A549 (cell line): ENCODE data around the genes POU2F2, PINLYP and LYPD5.

GRCh38 chr19:42122682-42123633 lies 9.3 kb downstream of the POU2F2 start:
- PRO-cap: no peak
CAGE:
- cytosol, long polyA plus RNA: no peak
- long polyA plus RNA: no peak
- nucleus, long polyA plus RNA: no peak

GRCh38 chr19:42132202-42132972 lies at the start of gene POU2F2:
TSS of gene POU2F2 (minus strand) at chr19:42132446.
- PRO-cap: no peak
CAGE:
- cytosol, long polyA plus RNA: no peak
- long polyA plus RNA: no peak
- nucleus, long polyA plus RNA: no peak

GRCh38 chr19:42225724-42226698 lies 5.9 kb downstream of the ZNF526 start:
- PRO-cap: no peak
CAGE:
- cytosol, long polyA plus RNA: no peak
- long polyA plus RNA: no peak
- nucleus, long polyA plus RNA: no peak

DNA sequence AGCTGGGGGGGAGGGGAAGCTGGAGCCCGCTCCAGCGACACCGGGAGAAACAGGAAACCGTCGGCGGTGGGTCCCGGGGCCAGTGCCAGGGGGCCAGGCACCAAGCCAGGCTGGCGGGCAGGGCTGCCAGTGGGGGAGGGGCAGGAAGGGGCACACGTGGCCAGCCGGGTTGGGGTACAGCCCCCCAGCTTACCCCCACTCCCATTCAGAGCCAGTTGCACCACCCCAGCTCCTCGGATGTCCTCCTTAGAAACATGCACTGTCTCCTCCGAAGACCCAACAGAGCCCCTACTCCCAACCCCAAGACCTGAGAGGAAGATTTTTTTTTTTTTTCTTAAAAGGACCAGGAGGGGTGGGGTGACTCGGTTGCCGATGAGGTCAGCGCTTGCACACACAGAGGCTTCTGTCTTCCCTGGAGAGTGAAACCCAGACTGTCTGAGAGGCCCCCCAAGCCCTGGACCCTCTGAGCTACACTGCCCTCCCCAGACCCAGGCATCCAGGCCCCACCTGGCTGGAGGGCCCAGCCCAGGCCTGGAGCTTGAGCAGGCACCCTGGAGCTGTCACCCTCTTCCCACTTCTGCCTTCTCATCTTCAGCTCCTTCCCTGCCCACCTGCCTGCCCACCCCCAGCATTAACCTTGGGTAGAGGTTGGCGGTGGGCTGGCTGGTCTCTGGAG lies 4.0 kb downstream of the ERF start:
- PRO-cap: no peak
CAGE:
- cytosol, long polyA plus RNA: no peak
- long polyA plus RNA: no peak
- nucleus, long polyA plus RNA: no peak

DNA sequence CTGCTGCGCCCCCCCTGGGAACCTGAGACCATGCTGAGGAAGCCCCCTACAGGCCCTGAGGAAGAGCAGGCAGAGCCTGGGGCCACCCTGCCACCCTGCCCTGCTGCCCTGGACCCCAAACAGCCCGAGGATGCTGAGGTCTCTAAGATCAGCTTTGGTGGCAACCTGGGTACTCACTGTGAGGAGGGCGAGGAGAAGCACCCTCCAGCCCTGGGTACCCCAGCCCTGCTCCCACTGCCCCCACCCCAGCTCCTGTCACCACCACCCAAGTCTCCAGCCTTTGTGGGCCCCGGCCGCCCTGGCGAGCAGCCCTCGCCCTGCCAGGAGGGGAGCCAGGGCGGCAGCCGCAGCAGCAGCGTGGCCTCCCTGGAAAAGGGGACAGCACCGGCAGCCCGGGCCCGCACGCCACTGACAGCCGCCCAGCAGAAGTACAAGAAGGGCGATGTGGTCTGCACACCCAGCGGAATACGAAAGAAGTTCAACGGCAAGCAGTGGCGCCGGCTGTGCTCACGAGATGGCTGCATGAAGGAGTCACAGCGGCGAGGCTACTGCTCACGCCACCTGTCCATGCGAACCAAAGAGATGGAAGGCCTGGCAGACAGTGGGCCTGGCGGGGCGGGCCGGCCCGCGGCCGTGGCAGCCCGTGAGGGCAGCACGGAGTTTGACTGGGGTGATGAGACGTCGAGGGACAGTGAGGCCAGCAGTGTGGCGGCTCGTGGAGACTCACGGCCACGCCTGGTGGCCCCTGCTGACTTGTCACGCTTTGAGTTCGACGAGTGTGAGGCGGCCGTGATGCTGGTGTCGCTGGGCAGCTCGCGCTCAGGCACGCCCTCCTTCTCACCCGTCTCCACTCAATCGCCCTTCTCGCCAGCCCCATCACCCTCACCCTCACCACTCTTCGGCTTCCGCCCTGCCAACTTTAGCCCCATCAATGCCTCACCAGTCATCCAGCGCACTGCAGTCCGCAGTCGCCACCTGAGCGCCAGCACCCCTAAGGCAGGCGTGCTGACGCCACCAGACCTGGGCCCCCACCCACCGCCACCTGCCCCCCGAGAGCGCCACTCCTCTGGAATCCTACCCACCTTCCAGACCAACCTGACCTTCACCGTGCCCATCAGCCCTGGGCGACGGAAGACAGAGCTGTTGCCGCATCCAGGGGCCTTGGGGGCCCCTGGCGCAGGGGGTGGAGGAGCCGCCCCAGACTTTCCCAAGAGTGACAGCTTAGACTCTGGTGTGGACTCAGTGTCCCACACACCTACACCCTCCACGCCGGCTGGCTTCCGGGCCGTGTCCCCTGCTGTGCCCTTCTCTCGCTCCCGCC lies 4.2 kb downstream of the CIC start:
- PRO-cap: no peak
CAGE:
- cytosol, long polyA plus RNA: no peak
- long polyA plus RNA: no peak
- nucleus, long polyA plus RNA: no peak

- PRO-cap: no peak
CAGE:
- cytosol, long polyA plus RNA: no peak
- long polyA plus RNA: no peak
- nucleus, long polyA plus RNA: no peak
These were observed 15.4 kb downstream of the CIC start for GRCh38 chr19:42284140-42285124.

DNA sequence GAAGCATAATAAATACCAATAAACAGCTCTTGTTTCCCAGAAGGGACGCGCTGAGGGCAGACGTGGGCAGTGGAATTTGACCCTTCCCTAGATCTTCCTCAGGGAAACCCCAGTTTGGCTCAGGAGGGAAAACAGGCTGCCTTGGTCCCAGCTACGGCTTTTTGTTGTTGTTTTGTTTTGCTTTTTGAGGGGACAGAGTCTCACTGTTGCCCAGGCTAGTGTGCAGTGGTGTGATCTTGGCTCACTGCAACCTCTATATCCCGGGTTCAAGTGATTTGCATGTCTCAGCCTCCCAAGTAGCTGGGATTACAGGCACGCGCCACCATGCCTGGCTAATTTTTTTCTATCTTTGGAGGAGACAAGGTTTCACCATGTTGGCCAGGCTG lies 11.2 kb downstream of the CNFN start:
- PRO-cap: no peak
CAGE:
- cytosol, long polyA plus RNA: no peak
- long polyA plus RNA: no peak
- nucleus, long polyA plus RNA: no peak

- PRO-cap: no peak
CAGE:
- cytosol, long polyA plus RNA: no peak
- long polyA plus RNA: no peak
- nucleus, long polyA plus RNA: no peak
These were observed 11.8 kb upstream of the CNFN start for GRCh38 chr19:42401851-42402289.

GRCh38 chr19:42497662-42498349 lies 30.5 kb downstream of the CEACAM1 start:
- PRO-cap: no peak
CAGE:
- cytosol, long polyA plus RNA: no peak
- long polyA plus RNA: no peak
- nucleus, long polyA plus RNA: no peak

DNA sequence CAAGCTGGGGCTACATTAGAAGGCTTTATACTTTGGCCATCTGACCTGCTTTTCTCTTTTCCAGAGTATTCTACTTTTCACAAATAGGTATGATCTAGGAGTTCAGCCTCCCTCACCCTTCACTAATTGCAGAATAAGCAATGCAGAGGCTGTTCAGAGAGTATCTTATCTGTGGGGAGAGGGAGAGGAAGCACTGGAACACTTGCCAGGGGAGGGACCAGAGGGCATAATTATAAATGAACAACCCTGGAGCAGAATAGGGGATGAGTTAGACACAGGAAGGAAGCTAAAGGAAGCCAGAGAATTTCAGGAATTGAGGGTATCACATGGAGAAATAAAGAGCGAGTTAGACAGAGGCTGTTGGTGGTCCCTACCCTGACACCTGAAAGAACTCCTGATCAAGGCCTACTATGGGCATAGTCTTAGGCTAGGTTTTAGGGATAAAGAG lies 29.9 kb downstream of the CEACAM1 start:
- PRO-cap: no peak
CAGE:
- cytosol, long polyA plus RNA: no peak
- long polyA plus RNA: no peak
- nucleus, long polyA plus RNA: no peak

- PRO-cap: no peak
CAGE:
- cytosol, long polyA plus RNA: no peak
- long polyA plus RNA: no peak
- nucleus, long polyA plus RNA: no peak
These were observed 1.9 kb downstream of the LYPD3 start for GRCh38 chr19:43463421-43464045.

- PRO-cap: no peak
CAGE:
- cytosol, long polyA plus RNA: no peak
- long polyA plus RNA: no peak
- nucleus, long polyA plus RNA: no peak
These were observed 3.0 kb downstream of the PHLDB3 start for GRCh38 chr19:43501545-43502036.

- PRO-cap: no peak
CAGE:
- cytosol, long polyA plus RNA: no peak
- long polyA plus RNA: no peak
- nucleus, long polyA plus RNA: no peak
These were observed 974 bp downstream of the ETHE1 start for GRCh38 chr19:43525894-43526559.

GRCh38 chr19:43532292-43533029 lies 527 bp upstream of the ZNF575 start:
- PRO-cap: no peak
CAGE:
- cytosol, long polyA plus RNA: no peak
- long polyA plus RNA: no peak
- nucleus, long polyA plus RNA: no peak

GRCh38 chr19:43544011-43544439 lies 11.0 kb downstream of the ZNF575 start:
- PRO-cap: no peak
CAGE:
- cytosol, long polyA plus RNA: no peak
- long polyA plus RNA: no peak
- nucleus, long polyA plus RNA: no peak

DNA sequence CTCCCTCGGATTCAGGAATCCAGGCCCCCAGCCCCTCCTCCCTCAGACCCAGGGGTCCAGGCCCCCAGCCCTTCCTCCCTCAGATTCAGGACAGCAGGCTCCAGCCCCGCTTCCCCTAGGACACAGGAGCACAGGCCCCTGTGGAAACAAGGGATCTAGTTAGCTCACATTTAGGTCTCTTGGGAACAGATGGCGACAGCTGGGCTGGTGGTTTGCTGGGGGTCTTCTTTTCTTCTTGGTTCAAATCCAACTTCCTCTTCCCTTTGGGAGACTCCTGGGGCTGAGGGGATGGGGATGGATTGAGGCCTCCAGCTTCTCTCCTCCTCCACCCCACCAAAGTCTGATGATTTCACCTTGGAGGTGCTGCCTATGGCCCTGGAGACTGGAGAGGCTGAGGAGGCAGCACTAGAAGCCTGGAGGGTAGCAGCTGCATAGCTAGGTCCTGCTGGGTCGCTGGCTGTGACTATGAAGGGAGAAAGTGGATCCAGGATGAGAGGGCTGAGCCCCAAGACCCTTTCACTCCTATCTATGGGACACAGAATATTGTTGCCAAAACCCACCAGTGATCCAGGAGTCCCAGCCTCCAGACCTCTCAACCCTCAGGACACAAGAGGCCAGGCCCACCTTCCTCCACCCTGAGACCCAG lies 19.8 kb downstream of the ZNF575 start:
- PRO-cap: no peak
CAGE:
- cytosol, long polyA plus RNA: no peak
- long polyA plus RNA: no peak
- nucleus, long polyA plus RNA: no peak

GRCh38 chr19:43575370-43576450 lies at the start of gene PINLYP:
TSS of gene PINLYP (plus strand) at chr19:43575801.
- PRO-cap: no peak
CAGE:
- cytosol, long polyA plus RNA: start-site peak on the minus strand at chr19:43575464-43575537, 335 and 754 reads in 2 replicates
- long polyA plus RNA: start-site peak on the minus strand at chr19:43575511-43575588, 33 and 55 reads in 2 replicates
- nucleus, long polyA plus RNA: start-site peak on the minus strand at chr19:43575464-43575544, 665 and 1,788 reads in 2 replicates

DNA sequence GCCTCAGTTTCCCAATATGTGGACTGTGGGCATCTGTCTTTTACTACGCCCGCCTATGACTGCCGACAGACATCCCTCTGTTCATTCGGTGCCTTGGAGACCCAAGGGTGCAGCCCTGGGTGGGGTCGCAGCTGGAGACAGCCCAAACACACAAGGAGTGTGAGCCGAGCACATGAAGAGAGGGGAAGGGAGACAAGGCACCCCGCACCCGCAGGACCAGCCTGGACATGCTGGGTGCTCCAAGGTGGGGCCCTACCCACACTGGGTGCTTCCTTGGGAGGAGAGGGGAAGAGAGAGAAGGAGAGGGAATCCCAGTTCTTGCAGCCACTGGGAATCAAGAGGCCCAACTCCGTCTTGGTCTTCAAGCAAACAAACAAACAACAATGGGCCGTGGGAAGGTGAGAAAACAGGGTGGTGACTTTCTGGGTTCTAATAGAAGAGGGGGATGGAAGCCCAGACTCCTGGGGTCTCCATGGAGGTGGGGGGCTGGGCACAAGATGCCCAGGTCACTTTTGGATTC lies 981 bp downstream of the PINLYP start:
- PRO-cap: no peak
CAGE:
- cytosol, long polyA plus RNA: no peak
- long polyA plus RNA: no peak
- nucleus, long polyA plus RNA: no peak

- PRO-cap: no peak
CAGE:
- cytosol, long polyA plus RNA: no peak
- long polyA plus RNA: no peak
- nucleus, long polyA plus RNA: no peak
These were observed 5.4 kb upstream of the PLAUR start for GRCh38 chr19:43675042-43676031.

GRCh38 chr19:43802310-43802718 lies at the start of gene LYPD5:
TSS of gene LYPD5 (minus strand) at chr19:43802447.
- PRO-cap: no peak
CAGE:
- cytosol, long polyA plus RNA: no peak
- long polyA plus RNA: no peak
- nucleus, long polyA plus RNA: no peak